ENCODE measurements around the genes CABP1 and RNF34.

DNA sequence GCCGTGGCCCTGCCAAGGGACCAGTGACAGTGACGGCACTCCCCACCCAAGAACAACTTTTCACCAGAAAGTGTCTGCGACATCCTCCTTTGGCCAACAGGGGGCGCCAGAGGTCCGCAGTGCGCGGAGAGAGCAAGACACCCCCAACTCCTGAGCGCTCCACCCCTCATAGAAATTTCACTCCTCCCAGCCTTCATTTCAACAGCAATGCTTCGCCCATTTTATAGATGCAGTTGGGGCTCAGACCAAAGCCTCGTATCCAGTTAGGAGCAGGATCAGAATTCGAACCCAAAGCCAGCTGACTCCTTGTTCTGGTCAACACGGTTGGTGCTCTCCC, 2.2 kb upstream of the POP5 start:
- PRO-cap: no peak
- RAMPAGE, long total RNA, 2 experiments: no peak in any of the 2 experiments

DNA sequence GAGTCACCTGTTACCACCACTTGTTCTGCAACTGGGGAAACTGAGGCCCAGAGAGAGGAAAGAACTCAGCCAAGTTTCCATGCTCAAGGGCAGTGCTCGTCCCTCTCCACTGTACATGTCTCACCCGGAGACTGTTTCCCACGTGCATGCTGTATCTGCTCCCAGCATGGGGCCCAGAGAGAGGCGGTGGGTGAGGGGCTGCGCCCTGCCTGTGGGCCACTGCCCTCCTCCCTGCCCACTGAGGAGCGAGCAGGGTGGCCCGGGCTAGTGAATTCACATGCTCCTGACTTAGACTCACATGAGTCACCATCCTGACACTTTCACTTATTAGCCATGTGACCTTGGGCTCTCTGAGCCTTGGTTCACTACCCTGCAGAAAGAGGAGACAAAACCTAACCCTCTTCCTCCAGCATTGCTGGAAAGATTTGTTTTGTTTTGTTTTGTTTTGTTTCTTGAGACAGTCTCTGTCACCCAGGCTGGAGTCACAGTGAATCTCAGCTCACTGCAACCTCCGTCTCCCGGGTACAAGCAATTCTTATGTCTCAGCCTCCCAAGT, 17.9 kb upstream of the POP5 start:
- PRO-cap: no peak
- RAMPAGE, long total RNA, 2 experiments: no peak in any of the 2 experiments

DNA sequence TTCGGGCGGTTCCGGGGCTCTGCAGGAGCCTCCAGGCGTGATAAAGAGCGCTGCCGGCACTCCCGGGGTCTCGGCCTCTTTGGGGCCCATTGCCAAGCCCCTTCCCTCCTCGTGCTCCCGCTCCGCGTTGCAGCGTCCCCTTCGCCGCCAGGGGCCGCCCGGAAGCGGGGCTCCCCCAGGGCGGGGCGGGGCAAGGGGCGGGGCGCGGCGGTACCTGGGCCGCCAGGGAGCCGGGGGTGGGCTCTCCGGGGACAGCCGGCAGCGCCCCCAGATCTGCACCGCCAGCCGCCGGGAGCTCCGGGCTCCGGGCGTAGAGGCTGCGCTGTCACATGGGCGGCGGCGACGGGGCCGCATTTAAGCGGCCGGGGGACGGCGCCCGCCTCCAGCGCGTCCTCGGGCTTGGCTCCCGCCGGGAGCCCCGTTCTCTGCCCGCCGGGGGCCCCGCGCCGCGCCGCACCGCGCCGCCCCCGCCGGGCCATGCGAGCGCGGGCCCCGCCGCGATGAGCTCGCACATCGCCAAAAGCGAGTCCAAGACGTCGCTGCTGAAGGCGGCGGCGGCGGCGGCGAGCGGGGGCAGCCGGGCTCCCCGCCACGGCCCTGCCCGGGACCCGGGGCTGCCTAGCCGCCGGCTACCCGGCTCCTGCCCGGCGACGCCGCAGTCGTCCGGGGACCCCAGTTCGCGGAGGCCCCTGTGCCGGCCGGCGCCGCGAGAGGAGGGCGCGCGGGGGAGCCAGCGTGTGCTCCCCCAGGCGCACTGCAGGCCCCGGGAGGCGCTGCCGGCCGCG, at the start of gene CABP1:
Gene CABP1 (plus strand): TSS at position 270 of the 785 bp plus-strand sequence.
- PRO-cap: no peak
- RAMPAGE, long total RNA, 2 experiments: no peak in any of the 2 experiments

DNA sequence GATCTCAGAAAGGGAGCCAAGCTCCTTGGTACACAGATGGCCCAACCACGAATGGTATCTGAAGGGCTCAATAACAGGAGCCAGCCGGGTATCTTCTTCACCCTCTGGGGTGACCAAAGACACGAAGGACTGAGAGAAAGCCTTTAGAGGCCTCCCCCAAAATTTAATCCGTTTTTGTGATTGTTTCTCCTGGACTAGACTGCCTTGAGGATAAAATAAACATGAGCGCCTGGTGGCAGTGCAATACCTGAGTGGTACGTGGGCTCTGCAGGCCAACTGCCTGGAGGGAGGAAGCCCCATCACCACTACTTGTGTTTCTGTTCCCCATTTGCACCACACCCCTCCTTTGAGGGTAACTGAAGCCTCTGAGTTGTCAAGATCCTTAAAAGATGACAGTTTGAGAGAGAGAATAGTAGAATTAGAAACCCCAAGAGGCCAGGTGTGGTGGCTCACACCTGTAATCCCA, 2.1 kb upstream of the MLEC start:
- PRO-cap: no peak
- RAMPAGE, long total RNA, 2 experiments: no peak in any of the 2 experiments

- PRO-cap: no peak
- RAMPAGE, long total RNA, 2 experiments: no peak in any of the 2 experiments
Measured at GRCh38 chr12:120719103-120719523, 6.5 kb upstream of the ACADS start.

- PRO-cap: no peak
- RAMPAGE, long total RNA, 2 experiments: no peak in any of the 2 experiments
Measured at GRCh38 chr12:120742092-120742464, 16.5 kb downstream of the ACADS start.

DNA sequence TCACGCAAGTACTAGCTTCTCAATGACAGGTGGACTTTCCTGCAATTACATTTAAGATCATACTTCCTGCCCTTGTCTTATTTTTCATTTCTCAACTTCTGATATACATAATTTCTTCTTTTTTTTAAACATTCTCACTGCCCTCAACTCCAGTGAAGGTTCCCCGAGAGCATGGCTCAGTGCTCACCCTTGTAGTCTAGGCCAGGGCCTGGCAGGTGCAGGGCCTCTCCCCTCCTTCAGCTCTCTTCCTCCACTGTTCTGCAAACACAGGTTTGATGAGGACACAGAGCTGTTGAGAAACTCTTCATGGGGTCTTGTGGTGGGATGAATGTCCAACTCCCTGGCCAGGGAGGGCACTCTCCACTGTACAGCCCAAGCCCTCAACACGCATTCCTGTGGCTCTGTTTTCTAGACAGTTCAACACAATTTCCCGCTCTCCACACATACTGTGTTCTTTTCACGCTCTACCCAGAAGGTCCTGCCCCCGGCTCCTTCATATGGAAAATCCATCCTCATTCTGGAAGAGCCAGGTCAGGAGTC, 45.9 kb downstream of the ACADS start:
- PRO-cap: no peak
- RAMPAGE, long total RNA, 2 experiments: no peak in any of the 2 experiments

DNA sequence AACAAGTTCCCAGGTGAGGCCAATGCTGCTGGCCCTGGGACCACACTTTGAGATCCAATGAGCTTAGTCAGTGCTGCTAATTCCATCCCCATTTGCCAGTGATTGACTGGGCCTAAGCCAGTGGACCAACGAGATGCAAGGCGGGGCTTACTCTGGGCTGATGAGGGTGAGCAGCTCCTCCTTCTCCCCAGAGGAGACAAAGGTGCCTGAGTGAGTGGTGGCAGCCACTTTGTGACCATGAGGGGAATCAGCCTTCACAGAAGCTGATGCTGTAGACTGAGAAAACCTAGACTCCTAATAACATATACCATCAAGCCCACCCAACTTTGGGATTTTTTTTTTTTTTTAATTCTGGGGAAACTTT, 23.1 kb upstream of the HNF1A start:
- PRO-cap: no peak
- RAMPAGE, long total RNA, 2 experiments: no peak in any of the 2 experiments

DNA sequence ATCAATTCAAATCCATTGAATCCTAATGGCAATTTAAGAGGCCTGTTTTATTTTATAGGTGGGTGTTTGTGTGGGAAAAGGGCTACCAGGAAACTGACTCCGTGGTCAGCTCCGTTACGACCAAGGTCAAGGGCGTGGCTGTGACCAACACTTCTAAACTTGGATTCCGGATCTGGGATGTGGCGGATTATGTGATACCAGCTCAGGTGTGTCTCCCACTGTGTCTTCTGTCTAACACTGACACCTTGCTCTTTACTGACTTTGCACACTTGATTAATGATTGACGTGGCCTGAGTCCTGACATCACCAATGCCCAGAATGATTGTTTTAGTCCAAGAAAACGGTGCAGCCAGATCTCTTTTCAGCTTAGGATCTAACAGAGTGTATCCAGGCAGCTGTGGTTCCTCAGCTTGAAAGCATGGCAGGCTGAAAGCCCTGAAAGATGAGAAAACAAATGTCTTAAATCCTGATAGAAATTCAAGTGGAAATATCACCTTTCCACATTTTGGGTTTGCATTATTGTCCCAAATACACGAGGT, 7.2 kb downstream of the P2RX4 start:
- PRO-cap: no peak
- RAMPAGE, long total RNA, 2 experiments: no peak in any of the 2 experiments

- PRO-cap: no peak
- RAMPAGE, long total RNA, 2 experiments: no peak in any of the 2 experiments
Measured at GRCh38 chr12:121276975-121277442, 19.5 kb downstream of the CAMKK2 start.

DNA sequence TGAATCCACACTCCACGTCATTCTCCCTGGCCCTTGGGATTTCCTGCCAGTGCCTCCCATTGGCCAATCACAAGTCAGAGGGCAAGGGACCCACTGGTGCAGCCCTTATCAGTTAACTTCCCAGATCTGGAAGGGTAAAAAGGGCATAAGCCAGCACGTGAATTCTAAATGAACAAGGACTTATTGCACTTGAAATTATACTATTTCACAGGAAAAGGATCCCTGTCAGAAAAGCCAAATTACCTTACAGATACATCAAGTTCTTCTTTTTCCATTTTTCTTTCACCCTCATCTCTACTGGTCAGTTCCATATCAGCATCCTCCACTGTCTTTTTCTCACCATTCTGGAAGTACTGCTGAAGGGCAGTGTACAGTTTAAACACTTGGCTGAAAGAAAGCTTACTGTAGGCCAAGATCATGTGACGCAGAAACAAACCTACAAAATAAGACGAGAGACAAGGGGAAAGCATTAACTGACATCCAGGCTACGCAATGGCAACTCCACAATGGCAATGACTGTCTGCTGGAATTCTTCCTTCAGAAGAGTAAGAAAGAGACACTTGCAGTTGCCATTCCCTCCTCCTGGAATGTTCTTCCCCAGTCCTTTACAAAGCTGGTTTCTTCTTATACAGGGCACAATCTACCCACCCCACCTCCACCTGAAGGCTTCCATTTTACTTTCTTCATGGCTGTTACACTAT, 6.5 kb downstream of the ANAPC5 start:
- PRO-cap: no peak
- RAMPAGE, long total RNA, 2 experiments: no peak in any of the 2 experiments

- PRO-cap: no peak
- RAMPAGE, long total RNA, 2 experiments: no peak in any of the 2 experiments
Measured at GRCh38 chr12:121391632-121392121, 8.2 kb upstream of the RNF34 start.

GRCh38 chr12:121400036-121400239, at the start of gene RNF34:
RNF34 (plus strand) TSS chr12:121400118.
- PRO-cap: bidirectional peak, plus-strand start at chr12:121400118, minus-strand start at chr12:121399896
- RAMPAGE, long total RNA, 2 experiments: start-site peak on the plus strand in 2 of 2 experiments, at chr12:121400105-121400144 at its widest, 412 to 445 reads per replicate

DNA sequence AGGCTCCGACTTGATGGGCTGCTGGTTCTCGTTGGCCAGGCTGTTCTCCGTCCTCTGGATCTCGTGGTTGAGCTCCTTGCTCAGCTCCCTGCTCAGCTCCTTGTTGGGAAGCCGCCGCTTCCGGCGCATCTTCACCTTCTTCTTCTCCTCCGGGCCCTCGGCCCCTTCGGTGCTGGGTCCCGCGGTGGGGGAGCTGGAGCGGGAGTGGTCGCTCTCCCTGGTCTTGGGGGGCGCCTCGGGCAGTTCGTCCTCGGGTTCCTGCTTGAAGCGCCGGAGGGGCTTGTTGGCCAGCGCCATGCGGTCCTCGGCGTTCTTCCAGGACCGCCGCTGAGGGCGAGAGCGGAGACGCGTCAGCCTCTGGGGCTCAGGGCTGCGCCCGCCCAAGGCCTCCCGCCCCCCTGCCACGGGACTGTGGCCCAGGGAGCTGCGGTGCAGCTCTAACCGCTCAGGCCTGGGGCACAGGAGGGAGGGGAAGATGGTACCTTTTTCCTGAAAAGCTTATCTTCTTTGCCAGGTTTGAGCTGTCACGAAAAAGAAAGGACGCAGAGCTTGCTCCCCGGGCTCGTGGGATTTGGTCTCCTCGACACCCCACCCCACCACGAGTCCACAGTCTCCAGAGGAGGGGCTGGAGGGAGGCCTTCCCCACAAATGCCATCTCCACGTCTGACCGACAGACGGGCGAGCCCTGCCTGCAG, 42.7 kb downstream of the RNF34 start:
- PRO-cap: no peak
- RAMPAGE, long total RNA, 2 experiments: no peak in any of the 2 experiments

GRCh38 chr12:121490881-121491409, 89.9 kb downstream of the KDM2B start:
- PRO-cap: no peak
- RAMPAGE, long total RNA, 2 experiments: no peak in any of the 2 experiments

DNA sequence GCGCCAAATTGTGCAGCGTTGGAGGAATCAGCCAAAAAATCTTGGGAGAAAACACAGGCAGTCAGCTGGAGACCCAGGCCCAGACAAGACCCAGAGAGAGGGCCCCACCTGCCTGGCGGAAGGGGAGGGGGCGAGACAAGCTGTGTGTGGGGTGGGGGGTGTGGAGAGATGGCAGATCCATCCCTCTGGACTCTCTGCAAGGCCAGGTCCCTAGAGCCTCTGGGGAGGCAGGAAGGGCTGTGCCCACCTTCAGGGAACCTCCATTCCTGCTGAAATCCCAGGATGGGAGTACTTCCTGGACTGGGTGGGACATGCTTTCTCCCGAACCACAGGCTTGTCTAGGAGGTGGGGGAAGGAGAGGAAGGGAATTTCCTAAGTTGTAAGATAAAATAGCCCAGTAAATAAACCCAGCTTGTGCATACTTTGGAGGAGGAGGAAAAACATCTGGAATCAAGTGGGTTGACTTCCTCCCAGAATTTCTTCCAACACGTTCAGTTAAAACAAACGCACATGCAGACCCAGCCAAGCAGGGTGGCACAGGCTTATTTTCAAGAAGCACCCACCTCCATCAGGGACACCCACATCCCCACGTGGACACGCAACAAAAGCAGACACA, 47.8 kb downstream of the KDM2B start:
- PRO-cap: no peak
- RAMPAGE, long total RNA, 2 experiments: no peak in any of the 2 experiments

- PRO-cap: bidirectional peak, plus-strand start at chr12:121537164, minus-strand start at chr12:121537055; bidirectional peak, plus-strand start at chr12:121537395, minus-strand start at chr12:121537301
- RAMPAGE, long total RNA, 2 experiments: no peak in any of the 2 experiments
Measured at GRCh38 chr12:121536881-121537433, 43.9 kb downstream of the KDM2B start.

DNA sequence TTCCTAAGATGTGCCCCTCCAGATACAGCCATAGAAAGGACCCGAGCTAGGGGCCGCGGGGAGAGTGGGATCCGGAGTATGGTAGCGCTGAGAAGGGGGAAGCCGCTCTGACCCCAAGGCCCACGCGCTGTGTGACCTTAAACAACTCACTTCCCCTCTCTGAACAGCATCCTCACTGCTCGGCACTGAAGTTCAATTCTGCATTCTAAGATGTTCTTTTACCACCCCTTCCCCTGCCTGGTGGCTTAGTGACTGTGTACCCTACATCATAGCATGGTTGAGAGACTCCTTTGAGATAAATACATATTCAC, 42.6 kb downstream of the KDM2B start:
- PRO-cap: no peak
- RAMPAGE, long total RNA, 2 experiments: no peak in any of the 2 experiments

DNA sequence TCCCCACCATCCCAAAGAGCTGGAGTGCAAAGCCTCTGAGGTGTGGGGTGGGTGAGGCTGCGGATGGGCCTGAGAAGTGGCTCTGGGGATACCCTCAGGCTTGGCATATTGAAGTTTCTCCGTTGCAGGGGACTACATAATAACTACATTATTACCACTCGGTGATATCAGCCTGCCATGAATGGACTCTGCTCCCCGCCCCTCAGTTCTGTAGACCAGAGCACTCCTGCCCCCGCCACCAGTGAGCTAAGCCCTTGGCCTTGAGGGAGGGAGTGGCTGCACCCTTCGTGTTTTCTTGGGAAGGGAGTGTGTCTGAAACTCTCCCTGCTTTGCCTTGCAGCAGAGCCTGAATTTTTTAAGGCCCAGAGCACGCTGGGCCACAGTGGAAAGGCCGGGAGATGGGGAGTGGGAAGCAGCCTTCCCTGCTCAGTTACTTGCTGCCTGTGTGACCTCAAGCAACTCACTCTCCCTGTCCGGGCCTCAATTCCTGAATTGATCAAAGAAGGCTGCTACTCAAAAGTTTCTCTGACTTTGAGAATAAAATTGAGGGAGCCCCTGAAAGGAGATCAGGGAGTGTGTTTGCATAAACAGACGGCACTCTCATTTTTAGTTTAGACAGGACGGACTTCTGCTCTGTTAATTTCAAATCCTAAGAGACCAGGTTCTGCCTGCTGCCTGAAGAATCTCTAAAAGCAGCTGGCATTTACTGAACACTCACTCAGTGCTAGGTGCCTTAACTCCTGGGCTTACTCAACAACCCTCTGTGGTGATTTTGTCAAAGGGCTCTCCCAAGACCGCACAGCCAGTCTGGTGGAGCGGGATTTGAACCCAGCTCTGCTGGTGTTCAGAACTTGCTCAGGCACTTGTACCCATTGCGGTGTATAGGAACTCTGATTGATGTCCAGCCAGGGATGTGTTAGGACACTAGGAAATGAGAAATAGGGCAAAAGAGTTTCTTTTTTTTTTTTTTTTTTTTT, 41.2 kb downstream of the MORN3 start:
- PRO-cap: unidirectional peak, minus-strand start at position 183 of the sequence
- RAMPAGE, long total RNA, 2 experiments: no peak in any of the 2 experiments

DNA sequence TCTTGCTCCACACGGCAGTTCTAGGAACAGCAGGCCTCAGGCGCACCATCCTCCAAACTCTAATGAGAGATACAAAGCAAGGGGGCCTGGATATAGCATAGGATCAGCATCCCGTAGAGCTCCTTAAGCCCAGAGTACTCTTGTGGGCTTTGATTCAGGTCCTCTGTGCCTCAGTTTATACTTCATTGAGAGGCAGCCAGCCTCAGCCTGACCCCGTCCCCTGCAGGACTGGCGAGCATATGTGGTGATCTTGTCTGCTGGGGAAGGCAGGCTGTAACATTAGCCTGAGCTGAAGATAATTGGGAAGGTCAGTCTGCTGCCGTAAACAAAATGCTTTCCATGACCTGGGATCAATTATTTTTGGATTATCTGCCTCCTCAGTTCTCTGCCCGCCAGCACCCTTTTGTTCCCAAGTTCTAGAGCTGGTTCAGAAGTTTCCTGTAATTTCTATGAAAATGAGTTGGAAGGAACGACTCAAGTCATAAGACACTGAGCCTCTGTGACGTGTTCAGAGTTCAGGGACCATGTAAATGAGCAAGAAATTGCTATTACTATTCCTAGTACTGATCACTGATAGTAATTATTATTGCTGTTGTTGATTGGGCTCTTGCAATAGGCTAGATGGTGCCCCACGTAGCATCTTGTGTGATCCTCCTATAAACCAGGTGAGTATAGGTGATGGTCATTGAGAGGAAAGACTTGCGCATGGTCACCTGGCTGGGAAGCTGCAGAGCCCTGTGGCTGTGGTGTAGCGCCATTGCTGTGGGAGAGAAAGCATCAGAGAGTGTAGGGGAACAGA, 38.6 kb downstream of the MORN3 start:
- PRO-cap: no peak
- RAMPAGE, long total RNA, 2 experiments: no peak in any of the 2 experiments